ENCODE measurements around the genes FBXL2 and PDCD6IP.

GRCh38 chr3:30354189-30354563 is 252.2 kb upstream of the TGFBR2 start:
- PRO-cap = no peak

DNA sequence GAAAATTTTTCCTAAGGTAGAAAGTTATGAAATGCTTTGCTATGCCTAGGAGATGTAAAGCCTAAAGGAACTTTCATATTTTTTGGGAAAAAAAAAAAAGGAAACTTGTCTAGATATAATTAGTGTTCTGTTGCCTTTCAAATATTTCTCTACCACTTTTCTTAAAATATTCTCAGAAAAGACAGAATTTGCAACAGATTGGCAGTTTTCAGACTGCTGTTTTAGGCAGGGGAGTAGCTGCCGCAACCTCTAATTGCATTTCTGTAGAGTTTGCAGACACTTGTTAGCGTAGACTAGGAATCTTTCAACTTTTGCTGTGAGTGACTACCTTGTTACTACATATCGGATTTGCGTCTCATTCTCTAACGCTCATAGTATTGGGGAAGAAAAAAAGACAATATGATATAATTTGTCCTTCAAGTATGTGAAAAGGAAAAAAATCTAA is 10.6 kb downstream of the TGFBR2 start:
- PRO-cap = no peak

GRCh38 chr3:30695979-30696755 is 89.8 kb downstream of the TGFBR2 start:
- PRO-cap = no peak

DNA sequence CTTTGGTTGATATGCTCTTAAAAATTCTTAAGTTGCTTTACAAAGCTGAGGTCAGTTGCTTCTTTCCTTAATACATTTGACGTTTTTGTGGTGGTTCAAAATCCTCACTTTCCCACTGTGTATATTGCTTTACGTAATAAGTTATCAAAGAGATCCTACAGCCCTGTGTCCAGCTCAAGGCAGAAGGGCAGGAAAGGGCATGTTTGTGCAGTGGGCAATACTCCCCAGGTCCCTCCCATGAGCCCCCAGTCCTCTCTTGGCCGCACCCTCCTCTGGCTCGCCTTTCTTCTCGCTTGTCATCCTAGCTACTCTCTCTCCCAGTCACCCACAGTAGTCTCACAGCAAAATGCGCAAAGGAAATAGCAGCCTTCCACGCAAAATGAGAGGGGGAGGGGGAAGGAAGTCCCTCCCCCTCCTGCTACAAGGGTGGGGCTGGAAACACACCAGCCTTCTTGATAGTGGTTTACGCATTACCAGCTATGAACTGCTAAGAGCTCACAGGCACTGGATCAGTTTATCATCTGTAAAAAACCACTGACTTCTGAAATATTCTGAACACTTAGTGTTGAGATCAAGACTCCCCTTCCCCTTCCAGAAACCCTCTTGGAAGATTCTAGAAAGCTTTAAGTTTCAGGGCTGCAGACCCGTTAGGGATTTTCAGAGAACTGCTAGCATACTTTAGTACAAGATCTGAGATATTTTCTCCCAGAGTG is 83.8 kb downstream of the GADL1 start:
- PRO-cap = no peak

DNA sequence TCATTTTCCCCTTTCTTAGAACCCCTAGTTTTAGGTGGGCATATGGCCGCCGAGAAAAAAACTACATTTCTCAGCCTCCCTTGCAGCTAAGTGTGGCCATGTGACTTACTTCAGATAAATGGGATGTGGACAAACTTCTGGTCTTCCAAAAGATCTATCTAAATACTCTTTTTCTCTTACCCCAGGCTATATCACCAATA is 53.0 kb upstream of the STT3B start:
- PRO-cap = no peak

DNA sequence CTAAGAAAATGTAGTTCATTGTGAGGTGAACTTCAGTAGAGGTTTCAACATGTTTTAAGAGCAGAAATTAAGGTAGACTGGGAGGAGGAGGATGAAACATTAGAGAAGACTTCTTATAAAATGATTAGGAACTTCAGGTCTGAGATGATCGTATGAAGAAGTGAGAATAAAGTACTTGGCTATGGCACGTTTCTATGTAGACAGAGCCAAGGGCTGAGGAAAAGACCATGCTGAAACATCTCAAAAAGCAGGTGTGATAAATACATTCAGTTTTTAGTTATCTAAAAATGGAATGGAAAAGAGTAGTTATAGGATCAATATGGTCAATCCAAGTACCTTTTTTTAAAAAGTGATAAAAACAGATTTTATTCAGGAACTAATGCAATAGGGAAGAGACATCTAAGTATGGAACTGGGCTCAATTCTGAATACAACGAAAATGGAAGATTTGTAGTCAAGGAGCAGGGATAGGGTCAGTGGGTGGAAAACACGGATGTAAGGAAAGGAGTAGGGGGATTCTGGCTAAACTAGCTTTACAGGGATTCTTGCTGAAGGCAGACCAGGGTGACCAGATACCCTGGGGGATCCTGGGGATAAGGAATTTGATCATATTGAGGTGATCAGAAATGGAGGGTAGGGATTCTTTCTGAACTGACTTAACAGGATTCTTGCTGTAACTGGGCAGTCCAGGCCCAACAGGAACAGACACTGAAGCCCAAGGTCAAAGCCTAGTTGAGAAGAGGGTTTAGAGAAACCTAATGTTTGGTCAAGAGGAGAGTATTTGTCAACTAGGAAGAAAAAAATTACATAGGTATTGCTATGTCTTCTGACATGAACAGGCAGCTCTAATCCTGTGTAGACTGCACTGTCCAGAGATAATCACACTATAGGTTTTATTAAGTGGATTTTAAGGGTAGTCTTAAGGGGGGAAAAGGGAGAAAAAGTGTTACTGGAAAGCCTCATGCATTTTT is 37.9 kb downstream of the STT3B start:
- PRO-cap = no peak

GRCh38 chr3:31696393-31697230 is 163.9 kb downstream of the STT3B start:
- PRO-cap = no peak

- PRO-cap = no peak
Measured at GRCh38 chr3:31986037-31986381, 4.5 kb downstream of the ZNF860 start.

GRCh38 chr3:32010010-32010462 is 28.5 kb downstream of the ZNF860 start:
- PRO-cap = no peak

GRCh38 chr3:32152219-32152971 is 46.0 kb downstream of the GPD1L start:
- PRO-cap = no peak

DNA sequence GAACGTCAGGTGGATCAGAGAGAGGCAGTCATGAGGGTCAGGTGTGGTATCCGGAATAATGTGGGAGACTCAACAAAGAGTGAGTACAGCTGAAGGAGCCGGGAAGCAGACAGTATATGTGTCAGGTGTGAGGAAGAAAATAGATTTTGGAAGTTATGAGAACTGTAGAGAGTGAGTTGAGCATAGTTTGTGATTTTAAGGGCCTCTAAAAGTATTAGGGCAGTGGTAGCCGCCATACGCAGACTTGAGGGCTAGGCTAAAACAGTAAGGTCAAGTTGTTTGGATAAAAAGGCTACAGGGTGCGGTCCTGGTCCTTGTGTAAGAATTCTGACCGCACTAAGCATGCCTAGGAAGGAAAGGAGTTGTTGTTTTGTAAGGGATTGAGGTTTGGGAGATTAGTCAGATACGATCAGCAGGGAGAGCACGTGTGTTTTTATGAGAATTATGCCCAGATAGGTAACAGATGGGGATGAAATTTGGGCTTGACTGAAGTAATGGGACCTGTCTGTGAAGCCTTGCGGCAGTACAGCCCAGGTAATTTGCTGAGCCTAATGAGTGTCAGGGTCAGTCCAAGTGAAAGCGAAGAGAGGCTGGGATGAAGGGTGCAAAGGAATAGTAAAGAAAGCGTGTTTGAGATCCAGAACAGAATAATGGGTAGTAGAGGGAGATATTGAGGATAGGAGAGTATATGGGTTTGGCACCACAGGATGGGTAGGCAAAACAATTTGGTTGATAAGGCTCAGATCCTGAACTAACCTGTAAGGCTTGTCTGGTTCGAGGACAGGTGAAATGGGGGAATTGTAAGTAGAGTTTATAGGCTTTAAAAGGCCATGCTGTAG is 39.2 kb downstream of the CMTM6 start:
- PRO-cap = no peak

- PRO-cap = no peak
Measured at GRCh38 chr3:32820039-32820767, 2.4 kb downstream of the TRIM71 start.

DNA sequence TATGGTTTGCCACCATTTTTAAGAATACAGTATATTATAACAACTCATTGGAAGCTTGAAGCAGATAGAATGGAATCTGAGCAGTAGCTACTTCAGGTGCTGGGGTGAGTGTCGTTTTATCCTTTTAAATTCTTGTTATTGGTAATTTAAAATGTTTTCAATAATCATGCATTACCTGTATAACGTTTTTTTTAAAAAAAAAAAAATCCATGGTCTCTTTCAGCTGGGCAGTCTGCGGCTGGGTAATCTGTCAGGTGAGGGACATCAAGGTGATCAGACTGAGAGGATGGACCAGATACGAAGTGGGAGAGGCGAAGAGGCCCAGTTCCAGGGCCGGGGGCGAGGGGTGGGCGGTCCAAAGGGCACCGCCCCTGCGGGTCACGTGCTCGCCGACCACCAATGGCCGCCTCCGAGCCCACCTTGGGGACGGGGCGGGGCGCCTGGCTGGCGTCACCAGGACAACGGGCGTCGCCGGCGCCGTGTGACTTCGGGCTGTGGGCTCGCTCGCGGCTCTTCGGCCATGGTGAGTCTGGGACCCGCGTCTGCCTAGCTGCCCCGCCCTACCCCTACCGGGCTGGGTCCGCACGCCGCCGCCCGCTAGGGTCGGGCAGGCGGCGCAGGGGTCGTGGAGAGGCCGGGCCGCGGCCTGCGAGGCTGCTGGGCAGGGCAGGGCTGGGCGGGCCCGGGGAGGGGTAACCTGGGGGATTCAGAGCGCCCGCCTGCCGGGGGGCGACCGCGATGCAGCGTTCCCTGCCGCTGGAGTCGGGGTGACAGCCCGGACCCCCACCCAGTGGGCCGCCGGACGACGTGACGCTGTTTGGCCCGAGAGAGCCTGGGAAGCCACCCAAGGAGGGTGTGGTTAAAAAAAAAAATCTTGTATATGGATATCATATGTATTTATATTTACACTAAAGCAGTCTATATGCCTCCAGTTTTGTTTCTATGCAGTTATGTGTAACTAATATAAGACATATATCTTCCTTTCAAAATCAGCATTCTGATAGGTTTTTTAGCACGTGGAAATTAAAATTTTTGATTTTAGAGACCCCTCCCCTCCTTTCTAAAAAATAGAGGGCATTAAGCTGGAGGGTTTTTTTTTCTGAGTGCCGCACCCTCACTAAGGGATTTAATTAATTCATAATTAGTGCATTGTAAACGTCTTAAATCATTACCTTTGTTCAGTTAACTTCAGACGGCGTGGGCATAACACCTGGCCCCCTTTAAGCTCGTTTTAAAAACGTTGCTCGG is at the start of gene FBXL2:
TSS of gene FBXL2 (plus strand) at position 450 of the 1,248 bp plus-strand sequence.
- PRO-cap = bidirectional peak, plus-strand start at position 510 of the sequence, minus-strand start at position 355 of the sequence

GRCh38 chr3:33440700-33441764 is 827 bp upstream of the UBP1 start:
- PRO-cap = bidirectional peak, plus-strand start at chr3:33440764, minus-strand start at chr3:33440553; bidirectional peak, plus-strand start at chr3:33441029, minus-strand start at chr3:33440883

- PRO-cap = bidirectional peak, plus-strand start at chr3:33798630, minus-strand start at chr3:33798273
Measured at GRCh38 chr3:33797848-33798719, at the start of gene PDCD6IP. Gene PDCD6IP, plus strand, starts transcription at chr3:33798630.

GRCh38 chr3:33855091-33855307 is 56.6 kb downstream of the PDCD6IP start:
- PRO-cap = no peak

- PRO-cap = bidirectional peak, plus-strand start at chr3:34200884, minus-strand start at chr3:34200695; bidirectional peak, plus-strand start at chr3:34201062, minus-strand start at chr3:34201072
Measured at GRCh38 chr3:34200454-34201201, 402.2 kb downstream of the PDCD6IP start.

GRCh38 chr3:35679360-35680029 is 40.2 kb downstream of the ARPP21 start:
- PRO-cap = no peak

DNA sequence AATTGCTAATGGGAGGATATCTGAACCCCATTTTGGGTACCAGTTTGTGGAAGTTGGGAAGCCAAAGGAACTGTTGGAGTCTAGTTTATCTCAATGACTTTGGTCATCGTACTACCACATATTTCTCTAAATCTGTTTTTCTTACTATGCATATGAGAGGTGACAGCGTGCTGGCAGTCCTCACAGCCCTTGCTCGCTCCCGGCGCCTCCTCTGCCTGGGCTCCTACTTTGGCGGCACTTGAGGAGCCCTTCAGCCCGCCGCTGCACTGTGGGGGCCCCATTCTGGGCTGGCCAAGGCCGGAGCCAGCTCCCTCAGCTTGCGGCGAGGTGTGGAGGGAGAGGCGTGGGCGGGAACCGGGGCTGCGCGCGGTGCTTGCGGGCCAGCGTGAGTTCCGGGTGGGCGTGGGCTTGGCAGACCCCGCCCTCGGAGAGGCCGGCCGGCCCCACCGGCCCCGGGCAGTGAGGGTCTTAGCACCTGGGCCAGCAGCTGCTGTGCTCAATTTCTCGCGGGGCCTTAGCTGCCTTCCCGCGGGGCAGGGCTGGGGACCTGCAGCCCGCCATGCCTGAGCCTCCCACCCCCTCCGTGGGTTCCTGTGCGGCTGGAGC is 72.8 kb downstream of the STAC start:
- PRO-cap = no peak

DNA sequence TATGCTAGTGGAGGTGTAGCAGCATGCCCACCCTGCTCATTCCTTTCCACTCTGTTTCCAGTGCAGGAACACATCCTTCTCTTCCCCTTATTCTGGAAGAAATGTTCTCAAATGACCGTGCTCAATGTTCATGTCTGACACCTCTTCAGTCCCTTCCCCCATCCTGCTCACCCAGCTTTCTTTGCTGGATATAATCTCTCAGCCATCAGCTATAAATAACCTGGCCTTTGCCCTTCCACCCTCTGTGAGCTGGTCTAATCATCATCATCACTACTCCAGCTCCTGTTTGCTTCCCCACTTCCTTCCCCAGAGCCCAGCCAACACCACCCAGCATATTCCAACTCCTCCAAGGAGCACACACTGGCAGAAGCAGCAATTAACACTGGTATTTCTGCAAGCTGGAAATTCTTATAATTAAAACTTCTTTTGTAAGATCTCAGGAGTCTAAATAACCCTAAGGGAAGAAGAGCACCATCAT is 31.0 kb downstream of the DCLK3 start:
- PRO-cap = no peak

Data from NALM6 (cell line).